Measurements from ENCODE around the genes ZNF837, ZNF446 and SLC27A5.

DNA sequence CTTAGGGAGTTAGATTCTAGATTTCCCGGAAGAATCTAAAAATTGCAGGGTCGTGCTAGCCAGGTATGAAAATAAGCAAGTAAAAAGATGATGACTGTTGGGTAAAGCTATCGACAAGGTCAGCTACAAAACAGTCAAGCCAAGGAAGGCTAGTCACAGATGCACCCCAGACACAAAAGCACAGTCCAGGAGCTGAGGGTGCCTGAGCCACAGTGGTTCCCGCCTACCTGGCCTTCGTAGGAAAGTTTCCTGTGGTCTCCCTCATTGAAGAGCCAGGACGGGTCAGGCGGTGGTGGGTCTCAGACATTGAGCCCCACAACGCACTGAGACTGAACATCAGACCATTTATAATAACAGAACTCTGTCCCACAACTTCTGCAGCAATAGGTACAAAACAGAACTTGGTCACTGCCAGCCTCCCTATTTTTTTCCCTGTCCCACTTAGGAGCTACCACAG lies 829 bp upstream of the ZNF544 start:
- RRBS, result no CpG with 5 or more reads among the region's 8 CpGs

DNA sequence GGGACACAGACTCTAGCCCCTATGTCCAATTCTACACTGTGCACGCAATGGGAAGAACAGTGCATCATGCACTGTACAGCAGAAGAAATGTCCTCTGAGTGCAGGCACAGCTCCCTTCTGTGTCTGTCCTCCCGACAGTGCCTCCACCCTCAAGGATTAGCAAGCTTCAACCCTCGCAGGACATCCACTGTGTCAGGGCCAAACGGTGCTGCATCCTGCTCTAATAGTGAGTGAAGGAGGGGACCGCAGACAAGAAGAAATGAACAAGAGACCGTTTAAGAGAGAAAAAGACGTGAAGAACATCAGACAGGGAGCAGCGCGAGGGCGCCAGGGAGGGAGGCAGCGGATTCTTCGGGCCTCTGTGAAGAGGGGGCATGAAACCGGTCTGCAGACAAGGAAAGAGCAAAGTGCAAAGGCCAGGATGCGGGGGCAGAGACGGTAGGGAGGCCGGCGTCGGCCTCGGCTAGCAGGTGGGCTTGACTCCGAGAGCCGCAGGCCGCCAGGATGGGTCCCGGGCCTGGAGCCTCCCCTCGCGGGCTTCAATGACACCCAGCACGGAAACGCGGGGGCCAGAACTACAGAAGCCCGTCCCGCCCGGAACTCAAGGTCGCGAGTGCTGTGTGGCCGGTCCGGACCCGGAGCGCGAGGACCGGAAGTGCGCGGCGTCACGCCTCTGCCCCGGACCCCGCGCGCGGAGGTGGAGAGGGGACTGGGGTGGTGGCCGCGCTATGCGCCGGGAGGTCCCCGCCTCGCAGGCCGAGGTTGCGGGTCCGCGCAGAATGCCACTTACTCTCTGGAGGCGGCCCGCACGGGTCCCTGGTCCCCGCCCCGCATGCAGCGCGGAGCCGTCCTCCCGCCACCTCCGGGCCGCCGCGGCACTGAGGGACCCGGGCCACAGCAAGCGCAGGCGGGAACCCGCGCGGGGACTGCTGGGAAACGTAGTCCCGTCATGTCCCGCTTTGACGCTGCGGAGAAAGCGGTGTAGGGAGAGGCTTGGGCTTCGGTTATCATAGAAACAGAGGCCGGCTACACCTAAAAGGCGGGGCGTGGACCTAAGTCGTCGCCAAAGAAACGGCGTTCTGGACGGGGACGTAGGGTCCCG lies at the start of gene ZNF837:
Gene ZNF837 (minus strand): TSS at position 880 of the 1,102 bp plus-strand sequence.
- RRBS, result under 1% methylated on average over 27 of the region's 94 CpGs

DNA sequence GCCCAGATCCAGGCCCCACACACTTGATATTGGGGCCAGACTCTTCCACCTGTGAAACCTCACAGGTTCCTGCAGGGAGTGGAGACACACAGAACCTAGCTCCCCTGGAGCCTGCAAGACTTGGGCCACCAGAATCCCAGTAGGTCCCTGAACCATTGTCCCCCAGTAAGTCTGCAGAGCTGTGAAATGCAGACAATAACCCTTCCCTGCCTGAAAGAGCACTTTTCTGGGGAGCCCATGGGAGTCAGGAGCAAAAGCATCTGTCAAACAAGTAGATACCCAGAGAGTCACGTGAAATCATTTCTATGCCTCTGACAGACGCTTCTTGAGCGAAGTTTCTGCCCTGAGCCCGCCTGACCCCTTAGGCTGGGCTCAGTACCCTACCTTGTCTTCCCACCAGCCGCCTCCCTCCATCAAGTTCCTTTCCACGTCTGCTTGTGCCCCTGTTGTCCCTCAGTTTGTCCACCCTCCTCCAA lies 2.1 kb upstream of the ZNF446 start:
- RRBS, result no CpG with 5 or more reads among the region's 6 CpGs

DNA sequence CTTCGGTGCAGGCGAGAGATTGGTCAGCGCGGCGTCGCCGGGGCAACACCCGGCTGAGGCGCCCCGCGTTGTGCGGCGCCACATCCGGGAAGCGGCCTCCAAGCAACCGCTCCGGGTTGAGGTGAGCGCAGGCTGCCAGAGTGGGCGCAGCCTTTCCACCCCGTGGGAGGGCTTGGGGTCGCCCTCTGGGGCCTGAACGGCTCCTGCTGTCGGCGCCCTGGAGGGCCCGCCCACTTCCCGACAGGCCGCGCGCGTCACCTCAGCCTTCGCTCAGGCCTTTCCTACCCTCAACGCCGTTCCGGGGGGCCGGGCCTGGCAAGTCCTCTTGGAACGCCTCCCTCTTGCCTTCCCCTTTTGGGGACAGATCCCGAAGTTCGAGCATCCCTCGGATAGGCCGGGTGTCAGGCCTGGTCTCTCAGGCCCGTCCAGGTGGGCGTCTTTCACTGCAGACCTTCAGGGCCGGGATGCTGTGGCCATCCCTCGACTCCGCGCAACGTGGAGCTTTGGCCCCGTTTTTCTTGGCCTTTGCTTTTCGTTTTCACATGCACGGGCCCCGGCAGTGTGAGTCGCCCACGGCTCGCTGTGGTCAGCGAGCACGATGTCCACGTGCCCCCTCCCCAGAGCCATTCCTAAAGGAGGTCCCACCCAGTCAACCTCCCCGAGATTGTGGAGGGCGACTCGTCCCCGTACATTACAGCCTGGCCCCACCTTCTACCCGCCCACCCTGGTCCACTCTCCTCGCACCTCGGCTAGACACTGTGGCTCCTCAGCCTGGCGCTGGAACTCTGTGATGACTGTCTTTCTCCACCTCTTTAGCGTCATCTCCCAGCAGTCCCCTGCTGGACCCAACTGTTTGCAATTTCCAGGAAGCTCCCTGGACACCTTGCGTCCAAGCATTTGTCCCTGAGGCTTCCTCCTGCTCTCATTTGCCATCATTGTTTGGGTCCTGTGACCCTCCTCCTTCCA lies at the start of gene ZNF446:
Gene ZNF446 (plus strand): TSS at position 277 of the 966 bp plus-strand sequence.
- RRBS, result under 1% methylated on average over 23 of the region's 67 CpGs

- RRBS, result no CpG with 5 or more reads among the region's 5 CpGs
These were observed at the start of gene SLC27A5 for GRCh38 chr19:58511820-58512409. Gene SLC27A5 (minus strand): TSS chr19:58511992.

DNA sequence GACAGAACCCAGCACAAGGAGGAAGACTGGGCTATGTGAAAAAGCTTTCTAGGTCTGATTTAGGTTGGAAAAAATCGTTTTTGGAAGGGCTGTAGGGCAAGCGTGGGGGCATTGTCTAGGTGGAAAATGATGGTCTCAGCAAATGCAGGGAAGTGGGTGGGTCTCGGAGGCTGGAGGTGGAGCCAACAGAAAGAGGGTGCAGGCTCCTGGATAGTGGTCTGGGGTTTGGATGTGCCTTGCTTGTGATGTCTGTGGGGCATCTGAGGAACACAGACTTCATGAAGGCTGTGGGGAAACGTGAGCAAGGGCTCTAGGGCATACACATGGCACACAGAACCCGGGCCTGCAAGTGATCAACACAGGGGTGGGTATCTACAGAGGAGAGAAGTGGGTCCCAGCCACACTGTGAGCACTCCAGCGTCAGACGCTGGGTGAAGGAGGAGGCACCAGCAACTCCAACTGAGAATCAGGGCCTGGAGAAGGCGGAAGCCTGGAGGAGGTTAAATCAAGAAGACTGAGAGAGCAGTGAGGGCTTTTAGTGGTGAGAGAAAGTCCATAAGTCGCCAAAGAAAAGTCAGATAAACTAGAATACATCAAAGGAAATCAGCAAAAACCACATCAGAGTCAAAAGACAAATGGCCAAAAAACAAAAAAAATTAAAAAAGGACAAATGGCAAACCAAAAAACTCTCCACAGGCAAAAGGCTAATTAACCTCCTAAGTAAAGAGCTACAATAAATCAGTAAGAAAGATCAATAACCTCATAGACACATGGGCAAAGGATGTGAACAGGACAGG lies 5.5 kb upstream of the UBE2M start:
- RRBS, result no CpG with 5 or more reads among the region's 9 CpGs

Measured in skeletal muscle cell (primary cell).